Endometrial microvascular endothelial cells (primary cell): Measurements from ENCODE around the gene ELMOD3.

GRCh38 chr2:85244078-85244986 lies 83.5 kb downstream of the TGOLN2 start:
- RAMPAGE, long total RNA: no peak

GRCh38 chr2:85274216-85274591 lies 53.6 kb downstream of the TGOLN2 start:
- RAMPAGE, long total RNA: no peak

DNA sequence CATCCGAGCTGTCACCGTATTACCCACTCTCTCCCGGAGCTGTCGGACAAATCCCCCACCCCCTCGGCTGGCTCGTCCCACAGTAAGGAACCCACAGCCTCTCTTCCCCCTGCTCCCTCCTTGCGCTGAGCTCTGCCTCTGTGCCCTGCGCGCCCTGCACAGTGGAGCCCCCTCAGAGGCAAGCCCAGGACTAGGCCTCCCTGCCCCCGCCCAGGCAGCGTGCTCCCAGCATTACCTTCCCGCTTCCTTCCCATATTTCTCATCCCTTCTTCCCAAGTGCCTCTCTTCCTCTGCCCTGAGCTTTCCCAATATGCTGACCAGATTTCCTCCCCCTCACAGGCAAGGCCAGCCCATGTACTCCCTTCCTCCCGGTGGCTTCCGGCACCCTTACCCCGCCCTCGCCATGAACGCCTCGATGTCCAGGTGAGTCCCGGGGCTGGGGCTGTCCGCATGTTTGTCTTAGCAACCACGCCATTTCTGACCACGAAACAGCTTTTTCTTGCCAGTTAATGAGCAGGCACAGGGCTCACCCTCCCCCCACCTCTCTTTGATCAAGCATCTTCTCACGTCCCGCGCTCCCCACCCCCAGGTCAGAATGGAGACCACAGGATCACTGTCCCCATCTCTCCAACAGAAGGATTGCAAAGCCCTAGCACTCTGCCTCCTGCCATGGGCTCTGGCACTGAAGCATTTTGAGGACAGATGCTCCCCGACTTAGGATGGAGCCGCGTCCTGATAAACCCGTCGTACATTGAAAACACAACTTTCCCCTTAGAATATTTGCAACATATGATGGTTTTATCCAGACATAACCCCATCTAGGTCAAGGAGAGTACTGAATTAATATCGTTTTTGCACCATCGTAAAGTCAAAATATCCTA lies 23.6 kb downstream of the TGOLN2 start:
- RAMPAGE, long total RNA: no peak

GRCh38 chr2:85320870-85321786 lies 6.7 kb downstream of the TGOLN2 start:
- RAMPAGE, long total RNA: no peak

GRCh38 chr2:85354312-85355313 lies at the start of gene ELMOD3:
ELMOD3 (plus strand) TSS chr2:85354769.
- RAMPAGE, long total RNA: start-site peak on the minus strand at chr2:85354527-85354535, 47 and 89 reads in 2 replicates

- RAMPAGE, long total RNA: no peak
Measured at GRCh38 chr2:85438741-85439136, 20.2 kb downstream of the SH2D6 start.

DNA sequence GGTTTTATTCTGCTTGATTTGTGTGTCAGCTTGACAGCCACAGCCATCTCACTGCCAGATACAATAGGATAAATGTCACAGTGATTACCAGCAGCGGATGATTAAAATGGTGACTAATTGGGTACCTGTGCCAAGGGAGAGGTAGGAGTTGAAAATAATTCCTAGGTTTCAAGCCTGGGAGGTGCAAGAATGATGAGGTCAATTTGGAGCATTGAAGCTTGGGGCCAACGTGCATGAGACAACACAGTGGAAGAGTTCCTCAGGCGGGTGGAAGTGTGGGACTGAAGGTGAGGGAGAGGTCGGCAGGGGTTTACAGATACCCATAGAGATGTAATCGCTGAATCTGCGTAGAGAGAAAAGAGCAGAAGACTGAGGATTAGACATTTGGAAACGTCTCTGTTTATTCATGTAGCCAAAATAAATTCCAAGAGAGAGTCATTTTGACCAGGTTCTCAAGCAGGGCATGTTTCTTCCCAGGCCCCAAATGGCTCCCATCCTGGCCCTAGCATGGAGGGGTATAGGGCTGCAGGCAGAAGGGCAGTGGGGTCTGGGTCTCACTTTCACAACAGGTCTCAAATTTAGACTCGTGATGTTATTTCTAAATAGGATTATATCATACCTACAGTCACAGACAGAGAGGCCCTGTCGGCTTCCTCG lies 39.6 kb downstream of the SH2D6 start:
- RAMPAGE, long total RNA: no peak

DNA sequence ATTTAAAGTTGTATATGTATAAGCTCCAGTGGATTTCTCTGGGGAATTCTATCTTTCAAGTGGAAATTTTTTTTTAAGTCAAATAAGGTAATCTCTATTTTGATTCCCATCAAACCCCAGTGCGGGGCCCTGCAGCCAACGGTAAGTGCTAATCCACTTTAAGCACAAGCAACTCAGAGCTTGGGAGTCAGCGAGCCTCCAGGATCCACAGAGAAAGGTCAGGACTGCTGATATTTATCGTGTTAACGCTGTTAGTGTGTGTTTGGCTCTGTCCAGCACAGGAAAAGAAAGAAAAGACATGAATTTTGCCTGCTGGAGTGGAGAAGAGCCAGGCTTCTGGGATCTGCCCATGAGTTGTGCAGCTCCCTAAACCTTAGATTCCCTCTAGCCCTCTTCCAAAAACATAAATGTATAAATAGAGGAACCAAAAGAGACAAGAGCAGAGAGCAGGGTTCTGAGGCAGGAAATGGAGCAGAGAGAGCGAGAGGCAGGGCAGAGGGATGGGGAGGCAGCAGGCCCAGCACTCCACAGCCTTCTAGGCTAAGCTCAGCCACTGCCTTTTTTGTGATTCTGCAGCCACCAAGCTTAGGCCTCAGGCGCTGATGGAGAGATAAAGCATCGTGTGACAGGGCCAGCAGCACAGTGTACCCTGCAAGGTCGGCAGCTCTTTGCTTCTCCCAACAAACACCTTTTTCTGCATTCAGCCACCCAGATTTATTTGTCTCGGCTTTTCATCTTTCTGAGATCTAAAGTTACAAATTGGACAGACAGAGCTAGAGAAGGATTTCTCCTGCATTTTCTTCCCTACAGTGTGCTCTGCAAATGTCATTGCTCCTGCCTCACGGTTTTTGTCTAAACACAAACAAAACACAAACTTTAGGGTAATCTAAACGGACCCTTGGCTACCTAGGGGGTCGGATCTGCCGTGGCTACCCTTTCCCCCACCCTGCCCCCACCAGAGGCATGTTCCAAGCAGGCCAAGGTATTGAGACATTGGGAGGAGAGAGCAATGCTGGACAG lies 14.5 kb upstream of the MAT2A start:
- RAMPAGE, long total RNA: no peak

GRCh38 chr2:85539450-85540211 lies 663 bp downstream of the MAT2A start:
- RAMPAGE, long total RNA: no peak

- RAMPAGE, long total RNA: no peak
Measured at GRCh38 chr2:85584824-85585707, 835 bp downstream of the VAMP5 start.

DNA sequence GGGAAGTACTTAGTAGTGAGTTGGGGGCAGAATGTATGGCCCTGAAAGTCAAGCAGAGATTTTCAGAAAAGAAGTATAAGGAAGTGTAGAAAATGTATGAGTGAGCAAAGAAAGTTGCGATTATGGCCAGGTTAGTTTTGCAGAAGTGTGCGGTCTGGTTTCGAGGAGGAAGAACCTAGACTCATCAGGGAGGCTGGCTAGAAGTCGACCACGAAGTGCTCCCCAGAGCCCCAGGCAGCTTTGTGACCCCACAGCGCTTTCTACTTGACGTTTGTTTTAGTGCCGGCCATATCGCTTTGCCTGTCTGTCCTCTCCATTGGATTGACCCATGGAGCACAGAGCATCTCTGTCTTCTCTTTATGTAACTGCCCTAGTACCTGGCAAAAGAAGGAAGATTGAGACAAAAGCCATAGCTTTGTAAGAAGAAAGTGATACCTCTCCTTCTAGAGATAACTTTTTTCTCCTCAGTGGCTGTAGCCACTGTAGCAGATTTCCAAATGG lies 19.8 kb downstream of the SFTPB start:
- RAMPAGE, long total RNA: no peak

DNA sequence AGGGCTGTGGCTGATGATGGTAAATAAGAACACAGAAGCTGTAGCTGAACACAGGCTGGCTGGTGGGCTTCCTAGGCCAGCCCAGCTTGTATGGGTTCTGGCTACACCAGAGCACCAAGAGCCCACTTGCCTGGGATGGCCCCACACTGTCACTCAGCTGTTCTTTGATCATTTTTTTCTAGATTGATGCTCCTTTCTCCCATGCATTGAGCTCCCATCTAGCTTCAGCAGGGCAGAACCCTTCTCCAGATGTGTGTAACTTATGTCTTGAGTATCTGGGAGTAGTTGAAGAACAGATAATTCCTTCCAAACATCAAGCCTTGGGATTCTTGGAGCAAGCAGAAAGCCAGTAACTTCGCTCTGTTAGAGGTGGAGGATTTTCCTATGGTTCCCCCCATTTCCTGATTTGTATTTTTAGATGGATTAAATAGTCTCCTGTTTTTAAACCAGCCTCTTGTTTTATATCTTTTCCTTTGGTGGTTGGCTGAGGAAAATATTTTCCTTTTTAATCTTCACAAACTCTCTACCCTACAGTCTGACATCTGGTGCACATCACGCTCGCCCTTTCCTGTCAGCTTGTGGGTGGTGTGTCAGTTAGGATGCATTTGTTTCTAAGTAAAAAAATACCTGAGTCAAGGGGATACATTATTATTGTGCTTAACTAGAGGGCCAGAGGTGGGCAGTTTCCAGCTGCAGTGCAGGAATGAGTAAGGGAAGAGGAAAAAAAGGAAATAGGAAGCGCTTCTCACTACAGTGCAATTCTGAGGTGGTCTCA lies 19.0 kb downstream of the SFTPB start:
- RAMPAGE, long total RNA: no peak

GRCh38 chr2:85714416-85714870 lies 20.3 kb downstream of the GNLY start:
- RAMPAGE, long total RNA: no peak

DNA sequence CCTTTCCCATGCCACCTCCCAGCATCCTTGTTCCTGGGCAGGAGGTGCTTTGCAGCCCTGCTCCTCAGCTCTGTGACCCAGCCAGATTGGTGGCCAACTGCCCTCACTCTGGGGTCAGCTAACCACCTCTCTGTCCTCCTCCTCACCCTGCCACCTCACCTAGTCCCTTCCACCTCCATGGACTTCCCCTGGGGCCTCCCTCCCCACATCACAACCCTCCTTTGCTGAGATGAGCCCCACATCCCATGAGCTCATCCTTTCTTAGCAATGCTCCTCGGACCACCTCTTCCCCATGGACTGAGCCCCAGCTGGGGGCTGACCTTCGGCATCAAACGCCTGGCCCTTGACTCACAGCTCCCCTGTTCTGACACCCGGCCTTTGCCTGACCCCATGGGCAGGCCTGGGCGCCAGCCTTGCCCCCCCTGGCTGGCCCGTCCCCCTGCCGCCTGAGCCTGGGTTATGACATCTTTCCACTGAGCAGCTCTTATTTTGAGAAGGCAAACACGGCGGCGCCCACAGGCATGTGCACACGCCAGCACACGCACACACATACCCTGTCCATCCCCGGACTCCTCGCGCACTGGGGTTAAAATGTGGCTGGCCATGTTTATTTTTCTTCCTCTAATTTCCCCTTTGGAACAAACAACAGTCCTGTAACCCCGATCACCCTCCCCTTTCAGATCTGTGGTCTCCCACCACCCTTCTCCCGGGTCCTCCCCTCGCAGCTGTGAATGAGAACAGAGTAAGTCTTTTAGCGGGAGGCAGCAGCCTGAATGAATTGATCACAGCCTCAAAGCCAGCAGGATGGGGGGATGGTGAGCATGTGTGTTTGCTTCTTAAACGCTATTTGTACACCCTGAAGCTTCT lies 12.0 kb upstream of the ATOH8 start:
- RAMPAGE, long total RNA: no peak

GRCh38 chr2:85745941-85746413 lies 7.8 kb upstream of the ATOH8 start:
- RAMPAGE, long total RNA: no peak

DNA sequence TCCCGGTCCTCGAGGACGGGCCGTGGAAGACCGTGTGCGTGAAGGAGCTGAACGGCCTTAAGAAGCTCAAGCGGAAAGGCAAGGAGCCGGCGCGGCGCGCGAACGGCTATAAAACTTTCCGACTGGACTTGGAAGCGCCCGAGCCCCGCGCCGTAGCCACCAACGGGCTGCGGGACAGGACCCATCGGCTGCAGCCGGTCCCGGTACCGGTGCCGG lies 317 bp downstream of the ATOH8 start:
- RAMPAGE, long total RNA: no peak

- RAMPAGE, long total RNA: no peak
Measured at GRCh38 chr2:85889894-85890463, 1.2 kb upstream of the ST3GAL5 start.

DNA sequence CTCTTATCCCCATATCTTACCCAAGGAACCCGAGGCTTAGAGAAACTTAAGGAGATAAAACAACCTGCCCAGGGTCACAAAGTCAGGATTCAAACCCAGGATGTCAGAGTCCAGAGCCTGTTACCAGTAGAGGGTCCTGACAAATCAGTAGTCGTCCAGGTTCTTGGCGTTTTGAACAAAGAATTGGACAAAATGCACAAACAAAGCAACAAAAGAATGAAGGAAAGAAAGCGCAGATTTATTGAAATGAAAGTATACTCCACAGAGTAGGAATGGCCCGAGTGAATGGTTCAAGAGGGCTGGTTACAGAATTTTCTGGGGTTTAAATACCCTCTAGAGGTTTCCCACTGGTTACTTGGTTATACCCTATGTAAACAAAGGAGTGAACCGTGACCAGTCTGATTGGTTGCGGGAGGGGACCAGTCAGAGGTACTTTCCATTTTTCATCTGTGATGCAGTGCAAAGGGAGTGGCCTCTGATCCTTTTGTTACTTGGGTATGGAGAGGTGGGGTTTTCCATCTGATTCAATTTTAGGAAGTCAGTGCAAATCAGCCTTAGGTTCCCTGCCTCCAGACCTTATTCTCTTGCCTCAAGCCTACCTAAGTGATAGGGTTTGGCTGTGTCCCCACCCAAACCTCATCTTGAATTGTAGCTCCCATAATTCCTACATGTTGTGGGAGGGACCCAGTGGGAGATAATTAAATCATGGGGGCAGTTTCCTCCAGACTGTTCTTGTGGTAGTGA lies 5.7 kb upstream of the ST3GAL5 start:
- RAMPAGE, long total RNA: no peak

- RAMPAGE, long total RNA: no peak
Measured at GRCh38 chr2:86017708-86018323, 87.9 kb downstream of the POLR1A start.

DNA sequence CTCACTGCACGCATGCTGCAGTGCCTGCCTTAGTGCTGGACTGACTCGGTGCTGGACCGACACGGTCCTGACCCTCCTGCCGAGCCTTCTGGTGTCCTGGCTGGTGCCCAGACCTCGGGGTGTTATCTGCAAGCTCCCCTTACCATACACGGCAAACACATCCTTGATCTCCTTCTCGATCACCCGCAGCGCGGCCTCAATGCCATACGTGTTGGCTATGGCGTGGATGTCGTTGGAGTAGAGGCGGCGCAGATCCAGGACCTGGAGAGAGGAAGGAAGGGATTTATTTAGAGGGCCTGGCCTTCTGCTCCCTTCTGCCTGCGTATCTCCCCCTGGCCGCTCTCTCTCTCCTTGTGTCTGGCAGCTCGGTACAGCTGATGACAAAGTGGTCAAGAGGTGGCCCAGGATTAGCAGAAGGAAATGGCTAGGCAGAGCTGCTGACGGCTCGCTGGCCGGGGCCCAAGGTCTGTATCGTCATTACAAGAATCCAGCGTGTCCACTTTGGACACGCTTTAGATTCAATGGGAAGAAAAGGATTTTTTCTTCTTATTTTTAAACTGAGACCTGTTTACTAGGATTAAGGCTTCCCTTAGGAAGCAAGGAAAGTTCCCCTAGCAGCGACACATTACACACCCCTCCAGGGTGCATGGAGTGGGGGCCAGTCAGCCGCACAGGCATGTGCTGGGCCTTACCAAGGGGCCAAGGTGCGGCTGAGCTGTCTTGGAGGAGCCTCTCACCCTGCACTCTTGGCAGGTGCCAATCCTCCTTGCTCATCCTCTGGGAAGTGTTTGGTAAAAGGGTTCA lies 77.0 kb downstream of the POLR1A start:
- RAMPAGE, long total RNA: no peak